ENCODE data around the genes LMNB1 and MEGF10.

- PRO-cap, 2 experiments, result no peak in any of the 2 experiments
Observed at GRCh38 chr5:126373227-126374373, 49.6 kb upstream of the GRAMD2B start.

DNA sequence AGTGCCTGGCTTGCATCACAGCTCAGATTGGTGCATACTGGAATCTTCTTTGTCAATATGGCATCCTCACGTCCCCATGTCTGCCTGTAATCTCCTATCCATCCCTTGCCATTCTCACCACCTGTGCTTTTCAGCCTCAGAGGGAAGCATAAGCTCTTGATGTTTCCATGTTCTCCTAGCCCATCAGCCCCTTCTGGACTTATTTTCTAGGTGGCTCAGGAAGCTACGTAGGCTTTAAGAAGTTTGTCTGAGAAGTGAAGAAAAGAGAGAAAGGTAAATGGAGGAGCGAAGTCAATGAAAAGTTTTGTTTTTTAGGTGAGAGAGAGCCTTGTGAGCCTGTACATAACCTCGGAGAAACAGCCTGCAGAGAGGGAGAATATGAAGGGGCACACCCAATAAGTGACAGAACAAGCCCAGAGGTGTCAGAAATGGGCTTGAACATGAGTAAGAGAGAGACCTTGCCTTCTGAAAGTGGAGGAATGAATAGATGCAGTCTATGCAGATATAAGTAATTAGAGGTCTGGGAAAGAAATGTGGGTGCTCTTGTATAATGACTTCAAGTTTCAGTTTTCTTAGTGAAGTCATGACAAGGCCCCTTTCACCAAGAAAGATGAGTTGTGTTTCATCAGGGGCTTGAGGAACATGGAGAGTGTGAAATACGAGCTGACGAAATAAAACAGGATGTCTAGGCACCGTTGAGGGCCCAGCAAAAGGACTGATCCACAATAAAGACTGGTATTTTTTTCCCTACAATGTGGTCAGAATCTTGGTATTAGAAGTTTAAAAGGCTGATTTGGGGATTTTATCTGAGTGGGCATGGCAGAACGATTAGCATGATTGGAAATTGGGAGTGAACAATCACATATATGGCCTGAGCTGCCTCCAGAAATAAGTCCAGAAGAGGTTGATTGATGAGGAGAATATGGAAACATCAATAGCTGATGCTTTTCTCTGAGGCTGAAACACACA lies 15.0 kb downstream of the GRAMD2B start:
- PRO-cap, 2 experiments, result no peak in any of the 2 experiments

DNA sequence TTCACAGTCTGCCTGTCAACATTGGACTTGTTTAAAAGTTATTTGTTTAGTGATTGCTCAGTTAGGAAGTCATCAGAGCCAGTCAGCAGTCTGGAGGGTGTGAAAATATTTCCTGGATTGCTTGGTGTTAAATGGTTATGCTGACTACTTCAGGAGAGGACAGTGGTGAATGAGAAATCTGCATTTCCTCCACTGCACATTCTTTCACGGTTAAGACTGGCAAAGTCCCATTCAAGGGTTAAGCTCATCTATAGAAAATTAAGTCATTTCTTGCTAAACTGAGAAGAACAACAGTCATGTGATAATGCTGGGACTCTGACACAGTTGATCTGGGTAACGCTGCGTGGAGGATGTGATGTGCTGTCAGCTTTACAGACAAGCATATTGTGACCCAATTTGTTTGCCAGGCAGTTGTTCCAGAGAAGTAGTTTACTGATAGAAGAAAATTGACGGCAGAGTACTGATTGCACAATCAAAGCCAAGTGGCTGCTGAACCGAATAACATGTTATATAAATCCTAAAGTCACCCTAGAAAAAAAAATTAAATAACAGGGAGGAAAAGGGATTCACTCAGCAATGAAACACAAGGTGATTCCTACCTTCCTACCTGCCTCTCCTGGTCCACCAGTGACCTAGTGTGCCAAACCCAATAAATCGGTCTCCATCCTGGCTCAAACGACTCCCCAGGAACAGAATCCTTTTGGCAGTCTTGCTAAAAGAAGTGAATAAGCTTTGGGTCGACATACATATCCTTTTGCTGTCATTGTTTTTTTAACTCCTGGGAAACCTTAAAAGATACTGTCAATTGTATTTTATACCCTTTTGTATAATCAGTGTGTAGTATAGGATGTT lies 80.6 kb downstream of the GRAMD2B start:
- PRO-cap, 2 experiments, result no peak in any of the 2 experiments

DNA sequence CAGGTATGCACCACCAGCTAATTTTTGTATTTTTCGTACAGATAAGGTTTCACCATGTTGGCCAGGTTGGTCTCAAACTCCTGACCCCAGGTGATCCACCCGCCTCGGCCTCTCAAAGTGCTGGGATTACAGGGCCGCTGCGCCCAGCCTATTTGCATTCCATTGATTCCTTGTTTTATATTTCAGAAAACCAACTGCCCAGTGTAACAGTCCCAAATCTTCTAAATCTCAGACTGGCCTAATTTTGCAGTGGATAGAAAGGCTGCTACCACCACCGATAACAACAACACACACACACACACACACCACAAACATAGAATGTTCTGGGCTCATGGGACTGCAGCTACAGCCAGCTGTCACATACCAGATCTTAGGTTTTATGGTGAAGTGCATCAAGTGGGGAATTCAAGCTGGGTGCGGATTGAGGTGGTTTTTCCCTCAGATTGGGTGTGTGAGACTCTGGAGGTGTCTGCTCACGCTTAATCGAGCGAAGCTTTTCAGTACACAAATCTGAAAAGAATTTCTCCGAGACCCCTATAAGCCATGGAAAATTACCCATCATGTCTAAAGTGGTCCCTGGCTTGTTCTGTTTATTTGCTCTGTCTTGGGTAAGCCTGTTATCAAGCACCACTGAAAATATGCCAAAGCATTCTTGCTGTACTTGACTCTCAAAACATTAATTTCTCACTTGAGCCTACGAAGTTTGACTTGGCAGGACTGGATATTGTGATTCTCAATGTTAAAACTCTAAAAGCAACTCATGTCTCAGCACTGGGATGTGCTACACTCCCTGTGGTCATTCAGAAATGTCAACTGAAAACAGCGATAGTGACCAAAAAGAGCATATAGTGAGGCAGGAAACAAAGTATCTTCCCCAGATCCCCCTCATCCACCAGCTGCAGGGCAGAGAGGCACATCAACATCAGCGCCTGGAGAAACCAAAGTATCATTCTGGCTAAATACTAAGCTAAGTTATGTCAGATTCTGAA lies 71.1 kb downstream of the ALDH7A1 start:
- PRO-cap, 2 experiments, result no peak in any of the 2 experiments

DNA sequence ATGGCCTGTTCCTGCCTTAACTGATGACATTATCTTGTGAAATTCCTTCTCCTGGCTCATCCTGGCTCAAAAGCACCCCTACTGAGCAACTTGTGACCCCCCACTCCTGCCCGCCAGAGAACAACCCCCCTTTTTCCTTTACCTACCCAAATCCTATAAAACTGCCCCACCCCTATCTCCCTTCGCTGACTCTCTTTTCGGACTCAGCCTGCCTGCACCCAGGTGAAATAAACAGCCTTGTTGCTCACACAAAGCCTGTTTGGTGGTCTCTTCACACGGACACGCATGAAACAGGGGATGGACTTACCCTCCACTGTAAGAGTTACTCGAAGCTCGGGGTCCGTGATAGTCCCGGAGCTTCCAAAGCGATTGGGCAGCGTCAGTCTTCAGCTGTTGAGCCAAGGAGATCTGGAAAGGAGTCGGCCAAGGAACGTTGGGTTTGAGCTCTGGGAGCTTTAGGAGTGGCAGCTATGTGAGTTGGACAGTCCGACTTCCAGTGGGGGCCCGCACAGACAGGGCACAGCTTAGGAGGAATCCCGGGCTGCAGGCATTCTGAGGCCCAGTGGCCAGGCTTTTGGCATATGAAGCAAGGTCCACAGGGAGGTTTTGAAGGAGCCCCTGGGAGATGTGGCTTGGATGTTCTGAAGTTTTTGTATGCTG lies 41.8 kb downstream of the TEX43 start:
- PRO-cap, 2 experiments, result no peak in any of the 2 experiments

GRCh38 chr5:126777088-126777981 lies at the start of gene LMNB1:
TSS of gene LMNB1 (plus strand) at chr5:126777136.
- PRO-cap, 2 experiments, result peak in 1 of 2 experiments; most common plus-strand start chr5:126777160 (in 1); most common minus-strand start chr5:126777838 (in 1)

- PRO-cap, 2 experiments, result peak in 1 of 2 experiments; most common plus-strand start chr5:126778513 (in 1); most common minus-strand start chr5:126778223 (in 1)
Observed at GRCh38 chr5:126777982-126779093, 1.4 kb downstream of the LMNB1 start.

- PRO-cap, 2 experiments, result no peak in any of the 2 experiments
Observed at GRCh38 chr5:126886941-126887677, 110.2 kb downstream of the LMNB1 start.

- PRO-cap, 2 experiments, result no peak in any of the 2 experiments
Observed at GRCh38 chr5:126895770-126896031, 118.8 kb downstream of the LMNB1 start.

GRCh38 chr5:126972010-126973026 lies 58.0 kb downstream of the MARCHF3 start:
- PRO-cap, 2 experiments, result no peak in any of the 2 experiments

DNA sequence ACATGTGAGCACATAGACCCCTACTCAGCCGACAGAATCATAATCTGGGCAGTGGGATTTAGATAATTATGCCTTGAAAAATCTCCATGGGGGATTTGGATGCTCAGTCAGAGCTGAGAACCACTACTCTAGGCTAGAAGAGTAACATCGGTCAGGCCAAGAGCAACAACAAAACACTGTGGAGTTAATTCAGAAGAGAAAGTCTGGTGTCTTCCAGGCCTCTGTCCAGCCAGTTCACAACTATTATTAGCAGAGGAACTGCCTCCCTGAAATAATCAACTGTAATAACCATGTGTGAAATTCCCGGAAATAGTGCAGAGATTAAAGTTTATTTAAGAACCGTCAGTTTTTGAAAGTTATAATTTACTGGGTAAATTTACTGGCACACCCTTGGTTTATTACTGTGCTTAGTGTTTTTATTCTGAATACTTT lies 8.2 kb upstream of the MARCHF3 start:
- PRO-cap, 2 experiments, result peak in 1 of 2 experiments; most common minus-strand start position 244 of the sequence (in 1)

GRCh38 chr5:127290451-127290965 lies at the start of gene MEGF10:
TSS of gene MEGF10 (plus strand) at chr5:127290796.
- PRO-cap, 2 experiments, result peak in 1 of 2 experiments; most common plus-strand start chr5:127290628 (in 1); most common minus-strand start chr5:127290654 (in 1)

- PRO-cap, 2 experiments, result peak in 1 of 2 experiments; most common plus-strand start chr5:127298841 (in 1); most common minus-strand start chr5:127298730 (in 1)
Observed at GRCh38 chr5:127298540-127299193, 8.1 kb downstream of the MEGF10 start.

DNA sequence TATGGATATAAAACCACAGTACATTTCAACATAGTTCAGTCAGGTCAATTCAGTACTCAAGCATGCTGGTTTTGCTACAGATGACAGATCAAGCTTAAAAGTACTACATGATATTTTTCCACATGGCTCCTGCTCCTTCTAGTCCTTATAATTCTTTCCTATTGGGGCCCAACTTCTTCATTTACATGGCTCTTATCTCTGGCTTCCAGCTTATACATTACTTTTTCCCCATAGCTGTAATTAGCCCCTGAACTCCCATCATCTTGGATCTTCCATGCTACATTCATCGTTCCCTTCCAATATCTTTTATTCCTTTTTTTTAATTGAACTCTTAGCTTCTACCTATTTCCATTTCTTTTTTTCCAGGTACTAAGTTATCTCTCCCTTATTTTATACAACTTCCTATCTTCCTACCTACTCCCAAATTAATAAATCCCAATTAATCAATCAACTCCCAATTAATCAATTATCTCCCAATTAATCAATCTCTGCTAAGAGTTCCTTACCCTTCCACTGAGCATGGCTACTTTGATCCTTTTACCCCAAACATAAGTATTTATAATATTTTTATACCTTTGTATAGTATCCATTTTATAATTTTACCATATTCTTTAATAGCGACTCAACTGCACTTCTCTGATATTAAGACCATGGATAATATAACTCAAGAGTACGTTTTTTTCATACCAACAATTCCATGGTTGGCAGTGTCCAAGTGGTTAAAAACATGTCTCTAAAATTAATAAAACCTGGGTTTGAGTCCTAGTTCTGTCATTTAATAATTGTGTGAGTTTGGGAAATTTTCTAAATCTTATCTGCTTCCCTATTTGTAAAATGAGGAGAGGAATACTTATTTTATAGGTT lies 60.5 kb upstream of the SLC12A2 start:
- PRO-cap, 2 experiments, result no peak in any of the 2 experiments

DNA sequence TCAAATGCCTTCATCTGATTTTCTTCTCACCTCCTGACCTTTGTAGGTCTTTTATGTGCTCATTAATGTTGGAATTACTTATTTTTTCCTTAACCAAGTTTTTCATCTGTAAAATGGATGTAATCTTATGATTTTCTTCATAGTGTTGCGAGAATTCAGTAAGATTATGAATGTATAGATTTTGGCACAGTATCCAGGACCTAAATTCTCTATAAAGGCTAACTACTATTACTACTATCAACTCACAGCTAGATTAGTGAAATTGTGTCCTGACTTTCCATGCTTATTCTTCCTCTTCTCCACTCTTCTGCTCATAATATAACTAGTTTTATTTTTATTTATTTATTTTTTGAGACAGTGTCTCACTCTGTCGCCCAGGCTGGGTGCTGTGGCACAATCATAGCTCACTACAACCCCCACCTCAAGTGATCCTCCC lies 4.2 kb upstream of the SLC12A2 start:
- PRO-cap, 2 experiments, result no peak in any of the 2 experiments

GRCh38 chr5:130337122-130337510 lies 432.9 kb downstream of the CHSY3 start:
- PRO-cap, 2 experiments, result no peak in any of the 2 experiments

GRCh38 chr5:131019778-131020352 lies 145.2 kb downstream of the HINT1 start:
- PRO-cap, 2 experiments, result no peak in any of the 2 experiments

- PRO-cap, 2 experiments, result no peak in any of the 2 experiments
Observed at GRCh38 chr5:131280898-131281528, 17.2 kb downstream of the CDC42SE2 start.

- PRO-cap, 2 experiments, result no peak in any of the 2 experiments
Observed at GRCh38 chr5:131343030-131343982, 79.5 kb downstream of the CDC42SE2 start.

GRCh38 chr5:131345272-131345626 lies 81.4 kb downstream of the CDC42SE2 start:
- PRO-cap, 2 experiments, result no peak in any of the 2 experiments